PC-3 (cell line): ENCODE measurements around the gene MYO1E.

DNA sequence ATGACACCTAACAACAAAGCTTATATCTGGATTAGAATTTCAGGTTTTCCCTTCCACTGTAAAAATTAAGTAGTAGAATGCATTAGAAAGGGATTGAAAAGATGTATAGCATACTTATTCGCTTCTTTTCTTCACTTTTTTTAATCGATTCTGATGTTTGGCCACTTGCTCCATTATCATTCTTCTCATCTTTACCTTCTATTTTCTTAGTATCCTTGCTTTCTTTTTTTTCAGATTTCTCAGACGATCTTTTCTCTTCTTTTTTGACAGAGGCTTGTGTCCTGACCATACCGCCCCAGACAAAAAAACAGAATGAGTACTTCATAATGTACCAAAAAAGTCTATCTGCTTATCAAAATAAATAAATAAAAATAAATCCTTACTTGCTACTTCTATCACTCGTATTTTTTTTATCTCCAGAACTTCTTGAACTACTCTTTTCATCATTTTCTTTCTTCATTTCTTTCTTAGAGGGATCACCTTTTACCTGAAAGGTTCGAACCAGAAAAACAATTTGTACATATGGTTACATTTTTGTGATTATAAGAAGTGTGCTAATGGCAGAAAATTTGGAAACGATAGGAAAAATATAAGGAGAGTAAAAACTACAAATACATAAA is 39.7 kb downstream of the SLTM start:
- RAMPAGE, long total RNA = no peak

DNA sequence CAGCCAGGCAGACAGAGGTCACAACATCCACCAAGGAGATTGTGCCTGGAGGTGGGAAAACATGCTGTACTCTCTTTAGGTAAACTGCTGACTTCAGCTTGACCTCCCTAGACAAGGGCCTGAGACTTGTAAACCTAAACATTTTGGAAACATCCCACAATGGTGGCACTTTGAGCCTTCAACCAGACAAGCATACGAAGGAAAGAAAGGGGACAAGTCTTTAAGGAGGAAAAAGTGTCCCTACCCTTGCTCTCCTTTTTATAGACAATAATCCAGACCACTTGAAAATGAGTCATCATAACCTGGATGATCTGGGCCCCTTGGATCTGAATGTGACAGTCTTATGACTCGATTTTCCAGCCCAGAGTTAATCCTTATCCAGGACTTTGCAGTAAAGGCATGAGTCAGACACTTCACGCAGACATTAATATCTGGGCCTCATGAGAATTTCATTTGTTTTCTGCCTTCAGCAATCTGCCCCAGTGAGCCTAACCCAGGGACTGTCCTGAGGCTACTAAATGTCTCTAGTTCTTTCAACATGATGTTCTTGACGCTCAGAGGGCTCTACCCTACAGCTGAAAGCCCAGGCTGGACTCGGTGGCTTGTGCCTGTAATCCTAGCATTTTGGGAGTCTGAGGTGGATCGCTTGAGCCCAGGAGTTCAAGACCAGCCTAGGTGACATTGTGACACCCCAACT is 6.6 kb upstream of the LDHAL6B start:
- RAMPAGE, long total RNA = no peak

DNA sequence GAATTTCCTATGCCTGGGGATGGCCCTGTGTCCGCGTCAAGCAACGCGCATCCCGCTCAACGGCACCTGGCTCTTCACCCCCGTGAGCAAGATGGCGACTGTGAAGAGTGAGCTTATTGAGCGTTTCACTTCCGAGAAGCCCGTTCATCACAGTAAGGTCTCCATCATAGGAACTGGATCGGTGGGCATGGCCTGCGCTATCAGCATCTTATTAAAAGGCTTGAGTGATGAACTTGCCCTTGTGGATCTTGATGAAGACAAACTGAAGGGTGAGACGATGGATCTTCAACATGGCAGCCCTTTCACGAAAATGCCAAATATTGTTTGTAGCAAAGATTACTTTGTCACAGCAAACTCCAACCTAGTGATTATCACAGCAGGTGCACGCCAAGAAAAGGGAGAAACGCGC is 358 bp downstream of the LDHAL6B start:
- RAMPAGE, long total RNA = no peak

- RAMPAGE, long total RNA = no peak
These were observed 1.9 kb downstream of the LDHAL6B start for GRCh38 chr15:59208533-59209017.

- RAMPAGE, long total RNA = no peak
These were observed 30.2 kb downstream of the MYO1E start for GRCh38 chr15:59342122-59343235.

DNA sequence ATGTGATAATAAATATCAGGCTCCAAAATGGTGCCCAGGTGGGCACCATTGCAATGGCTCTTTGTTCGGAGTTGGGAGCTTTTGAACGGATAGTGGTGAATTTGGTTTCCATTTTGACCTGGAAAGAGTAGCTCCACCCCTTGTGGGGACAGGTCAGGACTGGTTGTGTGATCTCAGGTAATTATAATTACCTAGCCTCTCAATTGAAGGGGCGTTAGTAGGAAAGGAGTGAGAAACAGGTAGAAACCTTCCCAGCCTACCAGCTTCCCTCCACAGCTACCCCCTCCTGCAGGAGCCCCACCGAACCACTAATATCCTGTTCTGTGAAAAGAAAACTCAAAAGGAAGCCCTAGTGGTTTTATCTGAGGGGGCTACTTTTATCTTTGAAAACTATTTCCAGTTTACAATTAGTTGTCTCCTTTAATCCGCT is 18.1 kb downstream of the MYO1E start:
- RAMPAGE, long total RNA = no peak

- RAMPAGE, long total RNA = no peak
These were observed at the start of gene MYO1E for GRCh38 chr15:59372228-59373388. Gene MYO1E (minus strand): TSS chr15:59372871.

- RAMPAGE, long total RNA = no peak
These were observed 41.2 kb upstream of the GCNT3 start for GRCh38 chr15:59570209-59570877.

GRCh38 chr15:59609625-59610118 is 1.9 kb upstream of the GCNT3 start:
- RAMPAGE, long total RNA = no peak

GRCh38 chr15:59803224-59804159 is 114.4 kb upstream of the BNIP2 start:
- RAMPAGE, long total RNA = no peak

GRCh38 chr15:59843401-59843944 is 154.4 kb upstream of the BNIP2 start:
- RAMPAGE, long total RNA = no peak

DNA sequence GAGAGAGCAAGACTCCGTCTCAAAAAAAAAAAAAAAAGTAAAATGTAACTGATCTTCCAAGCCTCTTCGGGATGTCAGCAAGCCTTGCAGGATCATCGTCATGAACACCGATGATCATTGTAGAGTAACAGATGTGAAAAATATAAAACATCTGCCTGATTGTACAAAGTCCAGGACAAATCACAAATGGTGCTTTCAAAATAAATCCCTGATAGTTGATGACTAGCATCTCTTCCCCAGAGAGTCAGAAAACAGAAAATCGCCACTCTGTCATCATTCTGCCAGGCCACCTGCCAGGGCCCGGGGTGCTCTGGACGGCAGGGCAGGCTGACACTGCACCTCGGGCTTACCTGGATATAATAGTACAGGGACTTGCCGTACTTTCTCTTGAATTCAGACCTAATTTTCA is 49.1 kb downstream of the ANXA2 start:
- RAMPAGE, long total RNA = no peak

- RAMPAGE, long total RNA = no peak
These were observed 18.1 kb downstream of the ANXA2 start for GRCh38 chr15:60379511-60380231.

DNA sequence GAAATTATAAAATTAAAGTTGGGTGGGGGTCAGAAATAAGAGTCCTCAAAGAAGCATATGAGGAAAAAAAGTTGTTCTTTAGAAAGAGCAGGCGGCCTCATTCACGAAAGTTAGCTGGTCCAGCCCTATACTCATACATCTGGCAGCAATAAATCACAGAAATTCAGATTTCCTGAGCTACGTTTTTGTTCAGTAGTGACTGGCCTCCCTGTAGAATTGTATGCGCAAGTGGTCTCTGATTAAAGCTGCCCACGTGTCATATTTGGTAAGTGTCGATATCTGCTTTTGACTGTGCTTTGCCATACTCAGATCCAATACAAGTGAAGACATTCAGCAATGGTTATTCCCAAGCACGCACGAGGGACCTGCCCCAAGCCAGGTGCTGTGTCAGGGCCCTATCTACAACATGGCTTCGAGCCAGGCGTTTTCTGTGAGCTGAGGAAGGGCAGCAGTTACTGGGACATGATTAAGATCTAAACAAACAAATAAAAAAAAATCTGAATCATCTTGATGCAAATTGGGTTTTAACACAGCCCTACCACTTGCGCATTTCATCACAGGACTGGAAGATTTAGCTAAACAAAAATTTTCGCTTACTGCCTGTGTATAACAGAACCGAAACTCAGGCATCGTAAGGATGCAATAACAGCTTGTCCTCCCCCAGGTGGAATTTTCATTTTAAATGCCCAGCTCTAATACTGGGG is 47.2 kb upstream of the ICE2 start:
- RAMPAGE, long total RNA = no peak

DNA sequence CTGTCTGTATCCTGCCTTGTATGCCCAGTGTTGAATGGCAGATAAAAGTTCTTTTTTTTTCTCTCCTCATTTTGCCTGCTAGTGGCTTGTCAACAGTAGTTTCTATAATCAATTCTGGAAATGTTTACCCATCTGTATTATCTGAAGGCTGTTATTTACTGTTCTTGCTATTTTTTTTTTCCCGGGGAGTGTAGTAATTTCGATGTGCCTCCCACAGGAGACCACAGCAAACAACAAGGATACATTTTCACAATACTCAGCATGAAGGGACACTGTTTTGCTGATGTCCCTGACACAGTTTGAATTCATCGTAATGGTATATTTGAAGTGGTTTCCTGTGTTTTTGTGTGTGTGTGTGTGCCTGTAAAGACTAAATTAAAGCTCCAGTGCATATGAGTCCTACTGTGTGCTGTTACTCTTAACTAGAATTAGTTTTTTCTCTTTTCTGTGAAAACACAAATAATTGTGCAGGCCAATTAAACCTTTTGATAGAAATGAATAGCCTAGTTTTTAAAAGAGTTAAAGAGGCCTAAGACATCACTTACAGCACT is 92.1 kb upstream of the ICE2 start:
- RAMPAGE, long total RNA = no peak

DNA sequence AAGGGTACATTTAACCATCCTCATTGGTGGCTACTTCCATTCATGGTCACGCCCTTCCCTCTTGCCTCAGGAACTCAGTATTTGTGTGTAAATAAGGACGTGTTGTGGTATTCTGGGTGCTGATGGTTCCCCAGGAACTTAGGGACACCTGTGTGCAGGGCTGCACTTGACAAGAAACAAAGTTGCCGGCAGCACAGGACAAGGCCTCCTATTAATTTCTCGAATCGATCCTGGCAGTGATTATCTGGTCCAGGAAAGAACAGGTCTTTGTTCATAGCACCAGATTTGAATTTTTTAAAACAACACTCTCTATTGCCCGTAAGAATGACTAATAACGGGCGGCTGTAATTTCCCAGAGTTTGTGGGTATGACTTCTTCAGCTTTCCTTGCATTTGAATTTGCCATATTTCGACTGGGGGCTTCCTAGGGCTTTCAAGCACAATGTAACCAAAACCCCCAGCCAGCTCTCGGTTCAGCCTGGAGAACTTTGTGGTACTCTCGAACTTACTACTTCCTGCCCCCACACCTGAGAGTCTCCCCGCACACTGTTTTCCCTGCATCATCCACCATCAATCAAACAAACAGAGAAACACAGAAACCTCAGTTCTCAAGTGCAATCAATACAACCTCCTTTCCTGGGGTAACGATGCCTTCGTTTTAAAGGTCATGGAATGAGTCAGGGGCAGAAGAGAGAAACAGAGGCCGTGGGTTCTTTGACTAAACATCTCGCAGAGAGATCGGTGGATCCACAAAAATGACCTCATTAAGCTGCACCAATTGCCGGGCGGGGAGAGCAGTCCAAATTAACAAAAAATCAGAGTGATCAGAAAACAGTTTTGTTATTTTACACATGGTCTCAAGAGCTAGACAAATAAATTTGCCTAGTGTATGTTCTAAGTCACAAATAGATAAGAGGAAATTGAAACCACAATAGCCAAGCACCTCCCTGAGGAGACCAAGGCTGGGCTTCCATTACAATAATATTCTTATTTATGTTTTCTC is 241.8 kb upstream of the ICE2 start:
- RAMPAGE, long total RNA = no peak

GRCh38 chr15:60752192-60752973 is 273.4 kb upstream of the ICE2 start:
- RAMPAGE, long total RNA = no peak

- RAMPAGE, long total RNA = no peak
These were observed 365.5 kb upstream of the ICE2 start for GRCh38 chr15:60844375-60844821.

DNA sequence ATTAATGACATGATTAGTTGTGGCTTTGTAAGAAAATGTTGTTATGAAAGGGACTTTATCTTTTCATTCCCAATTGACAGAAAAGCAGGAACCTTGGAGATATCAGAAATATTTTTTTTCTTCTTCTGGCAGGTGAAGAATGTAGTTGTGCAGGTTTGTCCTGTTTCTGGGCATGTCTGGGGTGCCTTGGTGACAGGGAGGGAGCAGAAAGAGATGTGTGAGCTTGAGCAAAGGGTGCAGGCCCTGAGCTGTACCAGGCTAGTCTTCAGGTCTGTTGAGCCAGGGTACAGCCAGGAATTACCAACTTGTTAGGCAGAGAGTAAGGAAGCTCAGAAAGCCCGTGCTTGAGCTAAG is 310.6 kb downstream of the RORA start:
- RAMPAGE, long total RNA = no peak

GRCh38 chr15:60968841-60969945 is 259.9 kb downstream of the RORA start:
- RAMPAGE, long total RNA = no peak